Bile duct (tissue), 1 donor: ENCODE results near the genes KRTAP27-1, KRTAP13-1, KRTAP22-1, KRTAP20-1, KRTAP21-3 and KRTAP8-1.

- PRO-cap = no peak
Observed at GRCh38 chr21:28803561-28804586, 81.3 kb downstream of the N6AMT1 start.

DNA sequence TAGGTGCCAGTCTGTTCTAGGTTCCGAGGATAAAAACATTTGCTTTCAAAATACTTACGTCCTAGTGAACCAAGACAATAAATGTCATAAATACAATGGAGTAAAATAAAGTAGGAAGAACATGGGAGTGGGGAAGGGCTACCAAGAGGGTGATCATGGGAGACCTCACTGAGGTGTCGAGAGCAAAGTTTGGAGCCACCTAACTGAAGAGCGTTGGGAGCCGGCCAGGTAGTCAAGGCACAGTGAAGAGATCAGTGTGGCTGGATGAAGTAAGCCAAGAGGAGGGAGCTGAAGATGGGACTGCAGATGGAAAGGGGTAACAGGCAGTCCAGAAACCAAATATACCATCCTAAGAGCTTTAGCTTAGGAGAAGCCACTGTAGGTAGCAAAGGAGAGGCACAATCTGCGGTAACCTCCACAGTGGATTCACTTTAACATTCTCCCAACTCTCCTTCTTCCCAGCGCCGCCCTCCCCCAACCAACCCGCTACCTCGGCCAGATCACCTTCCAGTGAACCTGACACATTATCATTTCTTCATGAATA is 630 bp downstream of the LTN1 start:
- PRO-cap = no peak

DNA sequence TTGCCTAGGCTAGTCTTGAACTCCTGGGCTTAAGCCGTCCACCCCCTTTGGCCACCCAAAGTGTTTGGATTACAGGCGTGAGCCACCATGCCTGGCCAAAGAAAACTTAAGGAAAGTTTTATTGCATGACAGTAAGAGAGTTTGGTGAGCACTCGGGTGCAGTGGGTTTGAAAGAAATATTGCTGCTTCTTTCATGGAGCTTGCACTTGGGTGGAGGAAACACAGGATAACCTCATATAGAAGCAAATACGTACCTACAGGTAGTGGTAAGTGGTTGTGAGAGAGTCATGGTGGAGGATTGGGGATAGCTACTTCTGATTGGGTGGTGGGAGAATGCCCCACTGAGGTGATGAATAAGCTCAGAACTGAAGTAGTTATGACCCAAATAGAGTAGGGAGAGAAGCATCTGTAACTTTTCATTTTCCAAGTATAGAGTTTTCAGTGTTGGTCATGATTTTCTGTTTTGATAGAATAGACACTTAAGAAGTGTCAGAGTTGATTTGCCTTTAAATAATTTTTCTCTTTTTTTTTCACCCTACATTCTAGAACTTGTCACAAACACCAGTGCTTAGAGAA is 13.4 kb downstream of the USP16 start:
- PRO-cap = no peak

DNA sequence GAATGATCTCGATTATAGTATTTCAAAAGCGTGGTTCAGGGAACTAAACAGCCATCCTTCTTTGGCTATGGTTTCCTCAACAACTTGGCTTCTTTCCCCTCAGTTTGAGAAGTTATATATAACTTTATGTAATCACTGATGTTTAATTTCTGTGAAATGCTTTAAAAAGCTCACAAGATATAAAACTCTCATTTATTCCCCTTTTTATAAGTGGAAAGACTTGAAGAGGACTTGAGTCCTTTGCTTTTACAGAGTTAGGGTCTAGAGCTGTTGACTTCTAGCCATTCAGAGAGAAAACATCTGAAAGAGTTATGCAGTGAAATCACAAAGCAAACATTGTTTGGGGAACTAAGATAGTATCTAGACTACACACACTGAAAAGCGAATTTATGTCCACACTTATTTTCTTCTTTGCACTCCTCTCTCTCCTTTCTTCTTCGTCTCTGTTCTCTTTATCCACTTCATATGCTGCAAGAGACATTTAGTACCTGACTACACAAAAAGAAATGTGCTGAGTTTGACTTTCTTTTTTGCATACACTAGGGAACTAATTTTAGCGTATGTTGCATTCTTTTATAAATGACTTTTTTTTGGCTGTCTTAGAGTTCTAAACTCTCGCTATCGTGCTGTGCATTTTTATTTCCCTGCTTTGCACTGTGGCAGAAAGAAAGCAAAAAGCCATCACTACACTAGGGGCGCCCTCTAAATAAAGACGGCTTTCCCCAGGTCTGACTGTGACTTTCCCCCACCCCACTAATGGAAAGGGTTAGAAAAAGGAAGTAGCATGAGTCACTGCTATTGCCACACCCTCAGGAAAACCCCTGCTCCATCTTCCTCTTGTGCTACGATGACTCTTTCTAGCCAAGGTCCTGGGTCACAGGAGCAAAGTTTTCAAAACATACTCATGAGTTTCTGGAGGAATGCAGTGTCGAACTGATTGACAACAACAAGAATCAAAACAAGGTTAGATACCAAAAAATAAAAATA is 65.6 kb downstream of the MAP3K7CL start:
- PRO-cap = unidirectional peak, minus-strand start at position 467 of the sequence; bidirectional peak, plus-strand start at position 905 of the sequence, minus-strand start at position 758 of the sequence

- PRO-cap = no peak
Observed at GRCh38 chr21:29208460-29209245, 78.2 kb downstream of the MAP3K7CL start.

- PRO-cap = no peak
Observed at GRCh38 chr21:29232847-29234058, 65.5 kb upstream of the BACH1 start.

GRCh38 chr21:29307906-29308494 is 9.3 kb downstream of the BACH1 start:
- PRO-cap = no peak

GRCh38 chr21:29343157-29343832 is 44.6 kb downstream of the BACH1 start:
- PRO-cap = no peak

- PRO-cap = no peak
Observed at GRCh38 chr21:29441445-29442006, 142.8 kb downstream of the BACH1 start.

- PRO-cap = no peak
Observed at GRCh38 chr21:29769356-29769868, 170.4 kb downstream of the GRIK1 start.

GRCh38 chr21:30337518-30338048 is at the start of gene KRTAP27-1:
KRTAP27-1 (minus strand) TSS chr21:30337694.
- PRO-cap = no peak

GRCh38 chr21:30395742-30396282 is at the start of gene KRTAP13-1:
KRTAP13-1 (plus strand) TSS chr21:30396031.
- PRO-cap = no peak

- PRO-cap = no peak
Observed at GRCh38 chr21:30600754-30601253, at the start of gene KRTAP22-1. KRTAP22-1 (plus strand) TSS chr21:30601087.

GRCh38 chr21:30616111-30616617 is at the start of gene KRTAP20-1:
KRTAP20-1 (plus strand) TSS chr21:30616425.
- PRO-cap = no peak

- PRO-cap = no peak
Observed at GRCh38 chr21:30718725-30718985, at the start of gene KRTAP21-3. KRTAP21-3 (minus strand) TSS chr21:30718777.

GRCh38 chr21:30813112-30813461 is at the start of gene KRTAP8-1:
KRTAP8-1 (minus strand) TSS chr21:30813274.
- PRO-cap = no peak

DNA sequence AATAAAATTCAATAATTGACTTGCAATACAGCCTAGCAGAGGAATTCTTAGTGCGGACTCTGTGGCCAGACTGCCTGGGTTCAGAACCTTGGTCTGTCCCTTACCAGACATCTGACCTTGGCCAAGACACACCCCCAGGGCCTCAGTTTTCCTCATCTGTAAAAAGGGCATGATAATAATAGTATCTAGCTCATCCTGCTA is 148.3 kb upstream of the SOD1 start:
- PRO-cap = no peak

DNA sequence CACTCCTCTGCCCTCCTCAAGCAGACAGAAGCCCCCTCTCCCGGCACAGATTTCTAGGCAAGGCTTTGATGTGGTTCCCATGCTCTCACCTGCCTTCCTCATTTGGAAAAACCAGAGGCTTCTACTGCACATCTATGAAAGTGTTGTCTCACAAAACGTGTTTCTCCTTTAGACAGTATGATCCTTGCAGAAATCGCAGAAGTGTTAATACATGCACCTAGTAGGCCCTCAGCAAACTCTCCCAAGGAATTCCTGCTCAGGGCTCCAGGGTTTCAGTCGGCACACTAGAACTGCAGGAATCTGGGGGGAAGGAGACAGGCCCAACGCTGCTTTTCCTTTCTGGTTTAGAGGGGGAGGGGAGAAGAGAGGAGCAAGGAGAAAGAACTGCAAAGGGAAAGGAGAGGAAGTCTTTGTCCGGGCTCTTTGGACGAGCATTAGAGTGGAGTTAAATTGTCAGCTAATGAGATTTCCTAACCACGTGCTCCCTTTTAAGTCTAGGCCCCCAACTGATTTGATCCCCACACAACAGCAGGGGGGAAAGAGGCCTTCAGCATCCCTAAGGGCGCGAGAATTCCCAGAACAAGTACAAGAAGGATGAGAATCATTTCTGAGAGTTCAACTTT is 103.8 kb upstream of the SOD1 start:
- PRO-cap = no peak

- PRO-cap = no peak
Observed at GRCh38 chr21:31557089-31557895, 102.2 kb upstream of the SOD1 start.

DNA sequence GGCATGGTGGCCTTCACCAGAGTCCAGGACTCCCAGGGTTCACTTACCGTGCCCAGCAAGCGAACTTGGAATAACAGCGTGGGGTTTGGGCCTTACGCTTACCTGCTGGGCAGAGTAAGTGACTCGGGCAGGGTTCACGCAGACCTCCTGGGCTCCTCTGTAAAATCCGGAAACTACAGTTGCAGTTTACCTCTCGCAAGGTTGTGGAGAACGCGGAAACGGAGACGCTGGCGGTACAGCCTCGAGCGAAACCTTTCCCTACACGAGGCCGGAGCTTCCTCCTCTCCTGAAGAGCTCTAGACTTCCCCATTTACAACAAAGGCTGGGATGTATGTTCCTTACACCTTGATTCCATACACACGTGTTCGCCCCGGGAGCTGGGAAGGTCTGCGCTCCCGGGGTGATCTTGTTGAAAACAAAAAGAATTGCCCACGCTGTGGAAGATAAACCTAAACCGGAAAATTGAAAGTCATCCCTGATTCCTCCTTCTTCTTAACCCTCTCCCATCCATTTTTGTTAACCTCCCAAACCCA is 99.6 kb upstream of the SOD1 start:
- PRO-cap = unidirectional peak, minus-strand start at position 159 of the sequence